Metastatic Liver Carcinoma in the Adrenal Gland (tissue), 2 donors: ENCODE results near the genes HEATR3 and ADCY7.

- PRO-cap, 2 experiments, result no peak in any of the 2 experiments
Measured at GRCh38 chr16:49359763-49360122, 13.9 kb upstream of the C16orf78 start.

DNA sequence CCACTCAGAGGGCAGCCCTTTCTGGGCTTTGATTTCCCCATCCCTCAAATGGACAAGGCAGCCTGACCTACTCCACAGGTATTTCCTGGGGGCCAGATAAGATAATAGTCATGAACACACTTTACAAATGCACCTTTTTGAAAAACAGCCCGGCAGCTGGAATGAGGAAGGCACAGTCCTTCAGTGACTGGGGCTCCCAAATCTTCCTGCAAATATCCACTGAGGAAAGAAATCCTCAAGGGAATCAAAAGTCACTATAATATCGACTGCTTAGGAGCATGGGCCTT is 61.6 kb downstream of the C16orf78 start:
- PRO-cap, 2 experiments, result no peak in any of the 2 experiments

GRCh38 chr16:49638022-49638769 is 217.7 kb downstream of the ZNF423 start:
- PRO-cap, 2 experiments, result no peak in any of the 2 experiments

DNA sequence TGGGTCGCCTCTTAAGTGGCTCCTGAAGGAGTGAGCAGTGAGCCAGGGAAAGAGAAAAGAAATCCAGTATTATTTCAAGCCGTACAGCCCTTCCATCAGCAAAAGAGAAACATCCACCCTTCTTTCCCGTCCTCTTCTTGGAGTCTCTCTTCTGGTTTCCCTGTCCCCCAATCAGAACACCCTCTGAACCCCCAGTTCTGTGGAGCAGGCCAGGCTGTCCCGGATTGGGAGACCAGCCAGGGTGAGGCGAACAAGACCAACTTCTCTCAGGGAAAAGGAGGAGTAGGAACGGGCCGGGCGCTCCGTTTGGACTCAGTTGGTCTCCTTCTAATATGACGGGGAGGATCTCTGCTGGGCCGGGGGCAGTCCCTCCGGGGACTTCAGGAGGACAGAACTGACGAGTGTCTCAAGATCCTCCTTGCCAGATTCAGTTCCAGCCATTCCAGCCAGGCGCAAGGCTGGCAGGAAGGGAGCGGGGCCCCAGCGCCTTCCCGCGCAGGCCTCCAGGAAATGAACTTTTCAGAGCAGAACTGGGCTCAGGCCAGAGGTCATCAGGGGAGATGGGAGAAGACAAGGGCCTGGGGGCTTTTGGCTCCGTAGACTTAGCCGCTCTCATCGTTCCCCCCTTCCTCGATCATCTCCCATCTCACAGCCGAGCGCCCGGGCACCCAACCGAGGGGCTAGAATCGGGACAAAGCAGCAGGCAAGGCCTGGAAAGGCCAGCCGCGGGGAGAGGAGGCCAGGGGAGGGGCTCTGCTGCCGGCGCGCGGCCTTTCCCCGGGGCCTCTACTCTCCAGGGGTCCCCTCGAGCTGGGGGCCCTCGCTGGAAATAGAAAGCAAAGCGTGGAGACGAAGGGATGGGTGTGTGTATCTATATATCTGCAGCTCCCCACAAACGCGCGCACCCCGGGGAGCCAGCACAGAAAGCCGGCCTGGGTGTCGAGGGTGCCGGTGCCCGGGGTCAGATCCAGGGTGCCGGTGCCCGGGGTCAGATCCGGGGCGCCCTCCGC is 1.6 kb downstream of the ZNF423 start:
- PRO-cap, 2 experiments, result no peak in any of the 2 experiments

- PRO-cap, 2 experiments, result peak in 2 of 2 experiments; most common plus-strand start chr16:50065970 (in 2); most common minus-strand start chr16:50065829 (in 2)
Measured at GRCh38 chr16:50065514-50066580, at the start of gene HEATR3. Gene HEATR3 (plus strand): TSS chr16:50065970.

DNA sequence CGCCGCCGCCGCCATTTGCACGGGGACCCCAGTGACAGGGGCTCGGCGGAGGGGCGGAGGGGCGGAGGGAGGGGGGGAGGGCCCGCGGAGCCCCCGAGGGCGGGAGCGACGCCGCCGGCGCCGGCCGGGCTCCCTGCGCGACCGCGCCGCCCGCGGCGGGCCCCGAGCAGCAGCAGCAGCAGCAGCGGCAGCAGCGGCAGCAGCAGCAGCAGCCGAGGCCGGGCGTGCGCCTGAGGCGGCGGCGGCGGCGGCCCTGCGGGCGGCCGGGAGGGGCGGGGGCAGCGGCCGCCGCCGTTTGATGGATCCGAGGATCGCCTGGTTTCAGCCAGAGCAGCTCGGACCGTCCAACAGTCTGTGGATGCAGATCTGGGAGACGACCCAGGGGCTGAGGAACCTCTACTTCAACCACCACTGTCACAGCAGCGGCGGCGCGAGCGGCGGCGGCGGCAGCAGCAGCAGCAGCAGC is 251 bp downstream of the TENT4B start:
- PRO-cap, 2 experiments, result peak in 1 of 2 experiments; most common plus-strand start position 199 of the sequence (in 1); most common minus-strand start position 345 of the sequence (in 1)

DNA sequence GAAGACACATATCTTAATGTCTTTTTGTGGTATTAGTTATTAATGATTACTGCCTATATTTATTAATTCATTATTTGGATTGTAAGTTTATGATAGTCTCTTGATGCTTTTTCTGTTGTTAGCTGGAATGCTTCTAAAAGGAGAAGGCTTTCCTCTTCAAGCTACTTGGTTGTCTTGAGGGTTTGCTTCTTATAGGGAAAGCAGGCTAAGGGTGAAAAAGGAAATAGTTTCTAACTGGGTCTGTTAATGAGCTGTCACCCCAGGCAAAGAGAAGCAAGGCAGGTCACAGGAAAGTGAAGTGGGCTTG is 16.3 kb downstream of the TENT4B start:
- PRO-cap, 2 experiments, result no peak in any of the 2 experiments

DNA sequence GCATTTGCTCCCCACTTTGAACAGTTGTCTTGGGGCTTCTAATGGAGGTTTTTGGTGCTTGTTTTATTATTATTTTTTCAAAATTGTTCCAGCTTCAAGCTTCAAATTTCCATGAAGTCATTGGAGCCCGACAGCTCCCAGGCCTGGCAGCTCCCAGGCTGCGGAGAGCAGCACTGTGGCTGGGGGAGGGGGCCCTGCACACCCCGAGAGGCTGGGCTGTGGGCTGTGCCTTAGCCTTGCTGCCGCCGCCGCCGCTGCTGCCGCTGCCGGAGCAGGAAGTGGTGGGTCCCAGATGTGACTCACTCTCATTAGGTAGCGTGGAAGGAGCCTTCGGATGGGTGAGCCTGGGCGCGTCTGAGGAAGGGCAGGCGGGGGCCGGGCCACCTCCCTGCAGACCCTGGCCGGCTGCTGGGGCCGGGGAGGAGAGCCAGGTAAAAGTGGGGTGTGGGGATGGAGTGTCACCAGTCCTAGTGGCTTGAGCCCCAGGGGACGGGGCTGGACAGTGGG is at the start of gene ADCY7:
Gene ADCY7 (plus strand): TSS at position 302 of the 507 bp plus-strand sequence.
- PRO-cap, 2 experiments, result peak in 2 of 2 experiments; most common plus-strand start position 308 of the sequence (in 2)

- PRO-cap, 2 experiments, result no peak in any of the 2 experiments
Measured at GRCh38 chr16:50309138-50309635, 42.8 kb downstream of the ADCY7 start.

GRCh38 chr16:50338825-50339395 is 29.9 kb downstream of the BRD7 start:
- PRO-cap, 2 experiments, result no peak in any of the 2 experiments

DNA sequence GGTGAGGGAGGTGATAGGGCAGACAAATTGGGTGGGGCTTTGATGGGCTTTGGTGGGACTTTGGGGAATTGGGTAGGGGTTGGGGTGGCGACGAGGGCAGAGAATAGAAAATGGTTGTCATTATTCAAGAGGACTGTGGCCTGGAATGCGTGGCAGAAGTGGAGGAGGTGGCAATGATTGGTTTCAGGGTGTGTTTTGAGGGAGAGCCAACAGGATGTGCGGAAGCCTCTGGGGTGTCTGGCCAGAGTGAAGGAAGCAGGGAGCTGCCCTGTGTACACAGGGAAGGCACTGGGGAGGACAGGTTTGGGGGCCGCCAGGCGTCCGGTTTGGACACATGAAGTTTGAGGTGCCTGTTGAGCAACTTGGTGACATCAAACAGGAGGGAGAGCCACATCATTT is 48.8 kb downstream of the NKD1 start:
- PRO-cap, 2 experiments, result no peak in any of the 2 experiments

GRCh38 chr16:50602542-50603013 is 54.4 kb downstream of the NKD1 start:
- PRO-cap, 2 experiments, result no peak in any of the 2 experiments

GRCh38 chr16:50627175-50627714 is 53.9 kb downstream of the SNX20 start:
- PRO-cap, 2 experiments, result no peak in any of the 2 experiments

GRCh38 chr16:50696610-50697434 is 3.4 kb downstream of the NOD2 start:
- PRO-cap, 2 experiments, result peak in 2 of 2 experiments; most common plus-strand start chr16:50696920 (in 2); most common minus-strand start chr16:50696755 (in 2)

- PRO-cap, 2 experiments, result no peak in any of the 2 experiments
Measured at GRCh38 chr16:50709100-50709840, 15.9 kb downstream of the NOD2 start.

DNA sequence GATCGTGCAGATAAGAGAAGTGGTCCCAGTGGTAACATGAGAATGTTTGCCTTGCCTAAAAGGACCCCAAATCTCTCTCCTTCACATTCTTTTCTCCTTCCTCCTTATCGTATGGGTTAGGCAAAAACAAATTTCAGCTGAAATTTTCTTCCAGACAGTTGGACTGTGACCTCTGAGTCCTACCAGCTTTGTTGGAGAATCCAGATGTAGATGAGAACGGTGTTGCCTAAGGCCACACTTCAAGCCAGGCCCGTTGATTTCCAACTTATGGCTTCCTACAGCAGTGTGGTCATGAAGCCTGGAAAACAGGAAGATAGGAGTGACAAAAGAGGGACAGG is 1.4 kb upstream of the CYLD start:
- PRO-cap, 2 experiments, result no peak in any of the 2 experiments

DNA sequence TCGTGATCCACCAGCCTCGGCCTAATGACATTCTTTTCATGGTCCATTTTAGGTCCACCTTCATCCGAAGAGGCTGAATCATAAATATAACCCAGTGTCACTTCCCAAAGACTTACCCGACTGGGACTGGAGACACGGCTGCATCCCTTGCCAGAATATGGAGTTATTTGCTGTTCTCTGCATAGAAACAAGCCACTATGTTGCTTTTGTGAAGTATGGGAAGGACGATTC is 52.2 kb downstream of the CYLD start:
- PRO-cap, 2 experiments, result no peak in any of the 2 experiments

DNA sequence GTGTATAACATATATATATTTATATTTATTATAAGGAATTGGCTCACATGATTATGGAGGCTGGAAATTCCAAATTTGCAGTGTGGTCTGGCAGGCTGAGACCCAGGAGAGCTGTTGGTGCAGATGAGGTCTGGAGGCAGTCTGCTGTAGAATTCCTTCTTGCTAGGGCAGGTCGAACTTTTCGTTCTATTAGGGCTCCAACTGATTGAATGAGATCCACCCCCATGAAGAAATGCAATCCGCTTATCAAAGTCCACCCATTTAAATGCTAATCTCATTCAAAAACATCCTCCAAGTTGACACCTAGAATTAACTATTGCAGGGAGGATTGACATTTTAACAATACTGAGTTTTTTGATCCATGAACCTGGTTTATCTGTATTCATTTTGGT is 85.0 kb downstream of the CYLD start:
- PRO-cap, 2 experiments, result peak in 1 of 2 experiments; most common minus-strand start position 161 of the sequence (in 1)

- PRO-cap, 2 experiments, result no peak in any of the 2 experiments
Measured at GRCh38 chr16:50879021-50879633, 137.2 kb downstream of the CYLD start.

DNA sequence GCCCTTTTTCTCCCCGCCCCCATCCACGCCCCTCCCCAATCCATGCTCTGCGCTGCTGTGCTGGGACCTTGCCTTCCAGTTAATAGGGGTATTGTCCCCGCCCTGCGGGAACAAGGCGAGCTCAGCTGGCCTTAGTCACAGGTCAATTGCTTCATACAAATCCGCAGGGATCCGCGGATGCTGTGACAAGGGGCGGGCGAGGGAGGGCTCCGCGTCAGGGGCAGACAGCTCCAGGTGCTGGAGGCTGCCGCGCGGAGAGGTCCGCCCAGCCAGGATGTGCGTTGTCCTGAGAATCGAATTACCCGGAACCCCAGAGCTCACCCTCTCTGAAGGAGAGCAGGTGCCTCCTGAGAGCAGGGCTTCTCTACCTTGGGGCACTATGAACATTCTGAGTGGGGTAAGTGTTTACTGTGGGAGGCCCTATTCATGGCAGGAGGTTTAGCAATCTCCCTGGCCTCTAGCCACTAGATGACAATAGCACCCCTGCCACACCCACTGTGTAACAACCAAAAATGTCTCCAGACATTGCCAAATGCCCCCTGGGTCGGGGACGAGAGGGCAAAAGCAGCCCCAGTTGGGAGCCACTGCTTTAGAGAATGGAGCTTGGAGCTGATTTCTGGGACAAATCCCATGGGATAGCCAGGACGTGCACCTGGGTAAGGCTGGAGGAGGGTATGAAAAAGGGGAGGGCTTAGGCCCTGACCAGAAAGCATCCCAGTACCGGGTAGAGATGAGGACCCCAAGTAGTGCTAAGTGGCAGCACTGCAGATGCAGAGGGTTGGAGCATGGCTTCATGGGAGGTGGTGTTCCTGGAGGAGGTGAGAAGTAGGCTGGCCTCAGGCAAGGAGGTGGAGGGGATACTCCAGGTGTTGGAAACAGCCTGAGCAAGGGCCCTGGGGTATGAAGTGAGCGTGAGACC is 138.2 kb downstream of the CYLD start:
- PRO-cap, 2 experiments, result peak in 1 of 2 experiments; most common plus-strand start position 291 of the sequence (in 1)